Omental fat pad (tissue), 4 donors: ENCODE results near the genes EPHA7 and FHL5.

GRCh38 chr6:89542109-89542509 is 96.4 kb downstream of the LYRM2 start:
- PRO-cap = no peak
- RAMPAGE, long total RNA, 4 experiments = no peak in any of the 4 experiments

DNA sequence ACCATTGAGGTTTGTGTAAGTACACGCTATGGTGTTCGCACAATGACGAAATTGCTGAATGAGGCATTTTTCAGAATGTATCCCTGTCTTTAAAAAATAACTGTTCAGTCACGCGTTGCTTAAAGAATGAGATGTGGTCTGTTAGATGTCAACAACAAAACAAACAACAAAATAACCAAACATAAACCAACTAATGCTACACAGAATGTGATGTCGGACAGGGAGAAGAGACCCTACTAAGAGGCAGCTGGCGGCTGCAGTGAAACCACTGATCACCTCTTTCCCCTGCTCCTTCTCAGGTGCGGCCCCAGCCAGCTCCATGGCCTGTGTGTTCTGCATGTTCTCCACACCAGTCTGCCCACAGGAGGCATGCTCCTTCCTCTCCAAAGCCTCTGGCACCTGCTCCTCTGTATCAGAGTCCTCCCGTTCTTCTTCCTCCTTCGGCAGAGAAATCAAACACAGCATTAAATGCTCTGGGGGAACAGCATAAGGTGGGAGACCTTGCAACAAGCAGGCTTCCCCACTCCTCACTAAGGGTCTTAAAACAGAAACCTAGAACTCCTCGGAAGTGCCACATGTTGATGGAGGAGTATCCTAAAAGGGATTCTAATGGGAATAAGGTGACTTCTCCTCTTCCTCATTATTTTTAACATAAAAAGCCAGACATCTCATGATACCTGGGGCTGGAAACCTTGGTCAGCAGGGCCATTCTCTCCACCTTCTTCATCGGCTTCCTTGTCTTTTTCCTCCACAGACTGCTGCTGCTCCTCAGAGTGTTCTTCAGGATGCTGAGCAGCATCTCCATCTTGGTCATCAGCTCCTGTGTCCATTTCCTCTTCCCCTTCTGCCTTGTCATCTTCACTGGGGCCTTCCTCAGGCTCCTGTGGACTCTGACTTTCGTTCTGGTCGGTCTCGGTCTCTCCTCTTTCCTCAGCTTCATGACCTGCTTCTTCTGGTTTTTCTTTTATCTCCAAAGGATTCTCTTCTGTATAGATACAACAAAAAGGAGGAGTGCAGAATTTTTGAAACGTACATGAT is 19.7 kb upstream of the LYRM2 start:
- PRO-cap = no peak
- RAMPAGE, long total RNA, 4 experiments = start-site peak on the minus strand in 1 of 4 experiments, centred at position 522 of the sequence, 26 reads per replicate

GRCh38 chr6:89985358-89985680 is 91.0 kb downstream of the GJA10 start:
- PRO-cap = no peak
- RAMPAGE, long total RNA, 4 experiments = no peak in any of the 4 experiments

DNA sequence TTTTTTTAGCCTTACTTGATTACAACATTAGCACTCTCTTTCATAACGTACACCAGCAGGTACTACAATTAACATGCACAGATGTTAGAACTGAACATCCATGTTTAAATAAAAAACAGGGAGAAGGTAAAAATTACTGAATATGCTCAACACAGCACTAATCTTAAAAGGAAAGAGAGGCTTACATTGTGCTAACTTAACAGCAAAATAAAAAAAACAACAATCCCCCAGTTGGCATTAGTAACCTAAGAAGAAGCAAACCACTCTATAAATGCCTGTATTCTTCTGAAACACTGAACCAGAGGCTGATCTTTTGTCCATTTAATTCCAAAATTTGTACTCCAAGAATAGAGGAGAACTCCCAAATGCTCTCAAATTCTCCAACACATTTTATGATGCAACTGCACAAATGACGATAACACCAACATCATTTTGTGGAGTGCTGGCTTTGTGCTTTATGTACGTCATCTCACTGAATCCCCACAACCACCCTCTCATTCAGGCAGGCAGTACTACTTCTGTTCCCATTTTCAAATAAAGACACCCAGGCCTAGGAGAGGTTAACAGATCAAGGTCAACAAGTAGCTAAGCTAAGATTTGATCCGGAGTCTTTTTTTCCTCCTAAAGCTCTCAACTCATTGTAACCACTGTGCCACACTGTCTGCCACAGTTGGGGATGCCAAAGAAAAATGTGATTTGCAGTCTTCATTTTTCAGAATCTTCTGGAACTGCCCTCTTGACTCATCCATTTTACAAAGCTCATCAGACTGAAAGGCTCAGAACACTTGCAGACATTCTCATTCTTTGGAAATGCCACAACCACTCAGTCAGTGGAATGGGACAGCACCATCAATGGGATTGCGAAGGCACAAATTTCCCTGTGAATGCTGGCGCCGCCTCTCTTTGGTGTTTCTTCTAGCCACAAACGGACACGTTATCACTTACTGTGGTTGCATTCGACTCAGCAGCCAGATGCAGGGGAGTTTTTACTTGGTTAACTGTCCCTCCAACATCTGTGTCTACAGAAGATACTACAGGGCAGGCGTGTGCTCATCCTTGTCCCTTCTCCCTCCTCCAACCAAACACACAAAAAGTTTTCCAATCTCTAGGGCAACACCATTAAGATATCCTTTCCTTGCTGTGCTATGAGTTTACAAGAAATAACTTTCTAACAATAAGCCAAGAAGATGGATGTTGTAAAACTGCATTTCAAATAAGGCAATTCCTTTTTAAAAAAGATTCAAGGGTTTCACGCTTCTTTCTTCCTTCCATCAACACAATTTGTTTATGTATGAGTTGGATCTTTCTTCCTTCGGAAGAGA is 184.4 kb downstream of the GJA10 start:
- PRO-cap = no peak
- RAMPAGE, long total RNA, 4 experiments = no peak in any of the 4 experiments

GRCh38 chr6:90186959-90188234 is 109.2 kb downstream of the BACH2 start:
- PRO-cap = no peak
- RAMPAGE, long total RNA, 4 experiments = no peak in any of the 4 experiments

GRCh38 chr6:90285544-90286576 is 10.8 kb downstream of the BACH2 start:
- PRO-cap = no peak
- RAMPAGE, long total RNA, 4 experiments = no peak in any of the 4 experiments

DNA sequence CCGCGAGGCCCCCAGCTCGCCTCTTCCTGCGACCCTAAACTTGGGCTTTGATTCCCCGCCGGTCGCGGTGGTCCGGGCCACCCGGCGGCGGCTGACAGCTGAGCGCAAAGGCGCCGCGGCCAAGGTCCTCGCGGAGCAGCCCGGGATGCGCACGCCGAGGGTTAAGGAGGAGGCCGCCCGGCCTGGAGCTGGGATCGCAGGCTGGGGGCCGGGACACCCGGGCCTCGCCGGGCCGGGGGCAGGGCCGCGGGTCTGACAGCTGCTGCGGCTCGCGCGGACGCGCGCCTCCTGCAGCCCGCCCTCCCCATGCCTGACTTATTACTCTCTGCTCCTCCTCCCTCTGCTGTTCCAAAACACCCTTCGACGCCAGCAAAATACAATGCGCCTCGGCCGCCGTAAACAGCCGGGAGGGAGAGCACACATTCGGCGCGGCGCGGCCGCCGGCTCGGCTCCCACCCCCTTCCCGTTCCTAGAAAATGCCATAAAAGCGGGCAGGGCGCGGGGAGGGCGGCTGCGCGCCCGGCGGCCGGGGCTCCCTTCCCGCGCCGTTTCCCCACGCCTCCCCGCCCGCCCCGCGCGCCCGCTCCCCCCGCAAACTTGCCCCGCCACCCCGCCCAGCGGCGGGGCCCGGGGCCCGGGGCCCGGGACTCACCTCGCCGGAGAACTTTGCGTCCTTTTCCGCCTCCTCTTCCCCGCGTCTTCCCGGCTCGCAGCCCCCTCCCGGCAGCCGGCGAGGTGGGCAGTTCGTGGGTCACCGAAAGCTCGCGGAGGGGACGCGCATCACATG is 622 bp downstream of the BACH2 start:
- PRO-cap = no peak
- RAMPAGE, long total RNA, 4 experiments = no peak in any of the 4 experiments

- PRO-cap = no peak
- RAMPAGE, long total RNA, 4 experiments = no peak in any of the 4 experiments
Observed at GRCh38 chr6:90369240-90369607, 72.6 kb upstream of the BACH2 start.

DNA sequence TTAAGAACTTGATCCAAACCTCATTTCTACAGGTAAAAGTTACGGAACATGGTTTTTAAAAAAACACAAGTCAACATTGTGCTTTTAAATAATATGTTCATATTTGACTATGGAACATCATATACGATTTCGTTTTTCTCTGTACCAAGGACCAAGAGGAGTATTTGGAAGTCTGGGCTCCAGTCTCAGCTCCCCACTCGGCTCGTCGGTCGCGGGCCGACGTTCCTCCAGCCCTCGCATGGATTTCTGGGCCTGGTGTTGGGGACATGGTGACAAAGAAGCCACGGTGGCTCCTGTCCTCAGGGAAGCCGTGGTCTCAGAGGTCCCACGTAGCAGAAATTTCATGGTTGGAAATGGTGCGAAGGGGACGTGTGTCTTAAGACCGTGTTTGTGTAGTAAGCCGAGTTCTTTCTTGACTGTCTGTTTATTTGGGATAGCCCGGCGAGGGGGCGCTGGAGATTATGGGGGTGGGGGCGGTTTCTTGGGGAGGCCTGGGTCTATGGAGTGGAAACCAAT is 23.3 kb upstream of the MAP3K7 start:
- PRO-cap = no peak
- RAMPAGE, long total RNA, 4 experiments = no peak in any of the 4 experiments

GRCh38 chr6:90610659-90611672 is 24.1 kb upstream of the MAP3K7 start:
- PRO-cap = no peak
- RAMPAGE, long total RNA, 4 experiments = no peak in any of the 4 experiments

DNA sequence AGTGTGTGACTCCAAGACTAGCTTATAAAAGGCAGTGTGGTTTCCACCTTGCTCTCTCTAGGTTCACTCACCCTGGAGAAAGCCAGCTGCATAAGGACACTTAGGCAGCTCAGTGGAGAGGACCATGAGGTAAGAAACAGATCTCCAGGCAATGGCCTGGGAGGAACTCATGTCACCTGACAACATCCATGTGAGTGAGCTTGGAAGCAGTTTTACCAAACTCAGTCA is 984.3 kb upstream of the MAP3K7 start:
- PRO-cap = no peak
- RAMPAGE, long total RNA, 4 experiments = no peak in any of the 4 experiments

DNA sequence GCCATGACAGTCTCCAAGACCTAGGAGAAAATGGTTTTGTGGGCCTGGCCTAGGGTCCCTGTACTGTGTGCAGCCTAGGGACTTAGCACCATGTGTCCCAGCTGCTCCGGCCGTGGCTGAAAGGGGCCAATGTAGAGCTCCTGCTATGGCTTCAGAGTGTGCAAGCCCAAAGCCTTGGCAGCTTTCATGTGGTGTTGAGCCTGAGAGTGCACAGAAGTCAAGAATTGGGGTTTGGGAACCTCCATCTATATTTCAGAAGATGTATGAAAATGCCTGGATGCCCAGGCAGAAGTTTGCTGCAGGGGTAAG is 872.0 kb downstream of the EPHA7 start:
- PRO-cap = no peak
- RAMPAGE, long total RNA, 4 experiments = no peak in any of the 4 experiments

GRCh38 chr6:93419228-93419709 is at the start of gene EPHA7:
Gene EPHA7 (minus strand): TSS chr6:93419559.
- PRO-cap = no peak
- RAMPAGE, long total RNA, 4 experiments = start-site peak on the minus strand in 1 of 4 experiments, at chr6:93419559-93419563 at its widest, 7 reads per replicate

DNA sequence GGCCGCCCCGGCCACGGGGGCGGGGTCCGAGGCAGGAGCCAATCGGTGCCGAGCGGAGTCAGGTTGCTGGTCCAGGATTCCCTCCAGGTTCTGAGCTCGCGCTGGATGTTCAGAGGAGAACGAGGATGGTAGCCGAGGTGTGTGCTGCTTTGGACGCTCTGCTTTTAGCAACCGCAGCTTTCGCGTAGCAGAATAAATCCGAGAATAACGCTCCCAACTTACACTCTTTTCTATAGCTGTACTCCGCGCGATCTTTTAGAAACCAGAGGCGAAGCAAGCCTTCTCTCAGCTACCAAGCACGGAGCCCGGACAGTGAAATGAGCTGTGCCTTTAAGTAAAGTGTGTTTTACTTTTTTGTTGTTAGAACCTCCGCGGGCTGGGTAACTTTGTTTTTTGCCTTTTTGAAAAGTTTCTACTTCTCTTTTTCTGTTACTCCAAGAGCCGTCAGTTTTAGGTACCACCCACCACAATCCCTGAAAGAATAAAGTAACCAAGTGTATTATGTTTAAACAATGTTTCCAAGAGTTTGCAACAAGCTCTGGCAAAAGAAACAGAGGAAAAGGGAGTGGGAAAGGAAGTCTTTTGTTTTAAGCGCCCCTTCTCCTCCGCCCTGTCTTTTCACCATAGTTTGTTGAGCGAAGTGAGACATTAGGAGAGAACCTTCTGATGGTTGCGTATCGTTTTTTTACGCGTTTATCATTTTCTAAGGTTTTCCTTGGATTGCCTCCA is 515 bp upstream of the EPHA7 start:
- PRO-cap = no peak
- RAMPAGE, long total RNA, 4 experiments = no peak in any of the 4 experiments

DNA sequence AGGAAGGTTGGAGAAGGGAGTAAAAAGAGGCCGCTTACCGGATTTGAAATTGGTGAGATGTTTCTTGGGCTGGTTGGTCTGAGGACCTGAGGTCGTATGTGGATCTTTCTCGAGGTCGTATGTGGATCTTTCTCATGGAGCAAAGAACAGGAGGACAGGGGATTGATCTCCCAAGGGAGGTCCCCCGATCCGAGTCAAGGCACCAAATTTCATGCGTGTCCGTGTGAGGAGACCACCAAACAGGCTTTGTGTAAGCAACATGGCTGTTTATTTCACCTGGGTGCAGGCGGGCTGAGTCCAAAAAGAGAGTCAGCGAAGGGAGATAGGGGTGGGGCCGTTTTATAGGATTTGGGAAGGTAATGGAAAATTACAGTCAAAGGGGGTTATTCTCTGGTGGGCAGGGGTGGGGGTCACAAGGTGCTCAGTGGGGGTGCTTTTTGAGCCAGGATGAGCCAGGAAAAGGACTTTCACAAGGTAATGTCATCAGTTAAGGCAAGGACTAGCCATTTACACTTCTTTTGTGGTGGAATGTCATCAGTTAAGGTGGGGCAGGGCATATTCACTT is 1018.3 kb upstream of the MANEA start:
- PRO-cap = no peak
- RAMPAGE, long total RNA, 4 experiments = no peak in any of the 4 experiments

- PRO-cap = no peak
- RAMPAGE, long total RNA, 4 experiments = no peak in any of the 4 experiments
Observed at GRCh38 chr6:94942014-94942583, 635.2 kb upstream of the MANEA start.

GRCh38 chr6:95516934-95517822 is 60.2 kb upstream of the MANEA start:
- PRO-cap = no peak
- RAMPAGE, long total RNA, 4 experiments = no peak in any of the 4 experiments

DNA sequence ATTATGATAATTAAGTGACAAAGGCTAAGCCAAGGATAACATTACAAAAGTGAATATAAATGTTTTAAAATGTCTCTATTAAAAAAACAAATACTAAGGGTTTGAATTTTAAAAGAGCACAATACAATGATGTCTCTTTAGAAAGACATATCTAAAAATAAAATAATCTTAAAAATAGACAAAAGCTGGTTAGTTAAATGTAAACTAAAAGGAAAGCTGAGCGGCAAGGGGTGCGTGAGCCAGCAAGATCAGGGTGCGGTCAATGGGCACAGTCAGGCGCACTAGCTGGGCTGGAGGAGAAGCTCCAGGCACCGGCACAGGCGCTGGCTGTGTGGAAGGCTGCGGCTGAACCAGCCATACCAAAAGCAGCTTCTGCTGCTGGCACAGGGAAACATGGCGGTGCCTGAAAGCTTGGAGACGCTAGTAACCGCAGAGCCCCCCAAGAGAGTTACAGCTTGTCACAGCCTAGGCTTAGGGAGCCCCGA is 58.9 kb upstream of the MANEA start:
- PRO-cap = no peak
- RAMPAGE, long total RNA, 4 experiments = no peak in any of the 4 experiments

DNA sequence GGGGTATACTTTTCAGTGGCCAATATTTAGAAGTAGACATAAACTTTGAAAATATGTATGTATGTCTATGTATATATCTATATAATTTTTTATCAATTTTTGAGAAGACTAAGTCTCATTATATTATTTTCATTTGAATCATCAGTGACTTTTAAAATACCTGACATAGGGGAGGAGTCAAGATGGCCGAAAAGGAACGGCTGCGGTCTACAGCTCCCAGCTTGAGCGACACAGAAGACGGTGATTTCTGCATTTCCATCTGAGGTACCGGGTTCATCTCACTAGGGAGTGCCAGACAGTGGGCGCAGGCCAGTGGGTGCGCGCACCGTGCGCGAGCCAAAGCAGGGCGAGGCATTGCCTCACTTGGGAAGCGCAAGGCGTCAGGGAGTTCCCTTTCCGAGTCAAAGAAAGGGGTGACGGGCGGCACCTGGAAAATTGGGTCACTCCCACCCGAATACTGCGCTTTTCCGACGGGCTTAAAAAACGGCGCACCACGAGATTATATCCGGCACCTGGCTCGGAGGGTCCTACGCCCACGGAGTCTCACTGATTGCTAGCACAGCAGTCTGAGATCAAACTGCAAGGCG is 181.0 kb downstream of the MANEA start:
- PRO-cap = no peak
- RAMPAGE, long total RNA, 4 experiments = no peak in any of the 4 experiments

- PRO-cap = no peak
- RAMPAGE, long total RNA, 4 experiments = start-site peak on the plus strand in 4 of 4 experiments, at chr6:96563057-96563214 at its widest, 47 to 125 reads per replicate
Observed at GRCh38 chr6:96562921-96563499, at the start of gene FHL5. Gene FHL5 (plus strand): TSS chr6:96563128.